ENCODE measurements around the genes PCED1A, PTPRA, SLC4A11, DNAAF9 and MAVS.

DNA sequence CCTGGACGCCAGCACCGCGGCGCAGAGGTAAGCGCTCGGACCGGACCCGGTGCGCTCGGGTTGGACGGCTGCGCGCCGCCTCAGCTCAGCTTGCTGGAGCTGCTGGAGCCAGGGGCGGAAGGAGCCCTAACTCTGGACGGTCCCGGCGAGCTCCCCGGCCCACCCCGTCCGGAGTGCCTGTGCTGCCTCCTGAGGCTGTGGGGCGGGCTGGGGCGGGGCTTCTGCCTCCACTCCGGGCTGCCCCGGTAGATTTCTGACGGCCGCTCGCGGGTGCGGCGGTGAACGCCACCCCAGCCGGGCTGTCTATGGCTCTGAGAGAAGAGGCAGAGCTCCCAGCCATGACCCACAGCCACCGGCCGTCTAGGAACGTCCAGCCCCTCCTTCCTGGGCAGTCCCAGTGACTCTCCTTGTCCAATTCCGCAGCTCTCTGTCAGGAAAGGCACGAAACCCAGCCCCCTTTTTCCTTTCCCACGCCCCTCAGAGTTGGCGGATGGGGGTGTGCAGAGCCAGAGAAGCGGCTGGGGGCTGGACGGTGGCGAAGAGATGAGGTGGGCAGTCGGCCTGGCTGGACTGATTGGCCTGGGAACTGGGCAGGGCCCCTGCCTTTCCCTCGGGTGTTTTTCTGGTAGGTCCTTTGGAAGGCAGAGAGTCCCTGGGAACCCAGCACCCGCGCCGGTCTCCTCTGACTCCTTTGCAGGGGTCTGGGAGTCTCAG lies 1.3 kb downstream of the EBF4 start:
- RRBS = 26% methylated on average over 24 of the region's 48 CpGs

DNA sequence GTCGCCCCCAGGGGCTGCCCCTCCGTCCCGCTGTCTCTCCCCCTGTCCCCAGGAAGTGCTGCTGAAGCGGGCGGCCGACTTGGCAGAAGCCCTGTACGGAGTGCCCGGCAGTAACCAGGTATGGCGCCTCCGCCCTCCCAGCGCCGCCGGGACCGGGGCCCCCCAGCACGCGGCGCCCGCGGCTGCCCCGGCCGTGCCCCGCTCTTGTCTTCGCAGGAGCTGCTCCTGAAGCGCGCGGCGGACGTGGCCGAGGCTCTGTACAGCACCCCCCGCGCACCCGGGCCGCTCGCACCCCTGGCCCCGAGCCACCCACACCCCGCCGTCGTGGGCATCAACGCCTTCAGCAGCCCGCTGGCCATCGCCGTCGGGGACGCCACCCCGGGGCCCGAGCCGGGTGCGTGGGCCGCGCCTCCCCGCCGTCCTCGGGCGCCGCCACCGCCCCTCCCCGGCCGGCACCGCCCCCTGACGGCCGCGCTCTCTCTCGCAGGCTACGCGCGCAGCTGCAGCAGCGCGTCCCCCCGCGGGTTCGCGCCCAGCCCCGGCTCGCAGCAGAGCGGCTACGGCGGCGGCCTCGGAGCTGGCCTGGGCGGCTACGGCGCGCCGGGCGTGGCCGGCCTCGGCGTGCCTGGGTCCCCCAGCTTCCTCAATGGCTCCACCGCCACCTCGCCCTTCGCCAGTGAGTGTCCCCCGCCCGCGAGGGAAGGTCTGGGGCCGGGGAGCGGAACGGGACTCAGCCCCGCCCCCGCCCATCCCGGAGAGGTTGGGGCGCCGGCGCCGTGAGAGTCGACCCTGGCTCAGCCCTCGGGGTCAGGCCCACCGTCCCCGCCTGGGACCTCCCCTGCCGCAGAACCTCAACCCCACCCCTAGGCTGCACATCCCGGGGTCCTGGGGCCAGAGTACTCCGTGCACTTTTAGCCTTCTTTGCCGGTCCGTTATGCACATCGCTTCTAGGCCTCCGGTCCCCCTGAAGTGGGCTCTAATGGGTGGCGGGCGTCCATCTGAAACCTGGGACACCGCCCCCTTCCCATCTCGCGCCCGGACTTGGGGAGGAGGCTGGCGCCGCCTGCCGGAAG lies 48.2 kb downstream of the CPXM1 start:
- RRBS = 4% methylated on average over 83 of the region's 124 CpGs

GRCh38 chr20:2840049-2840904 lies at the start of gene PCED1A:
PCED1A (minus strand) TSS chr20:2840655.
- RRBS = under 1% methylated on average over 12 of the region's 95 CpGs

- RRBS = no CpG with 5 or more reads among the region's 9 CpGs
Measured at GRCh38 chr20:2851932-2852374, 11.4 kb downstream of the VPS16 start.

DNA sequence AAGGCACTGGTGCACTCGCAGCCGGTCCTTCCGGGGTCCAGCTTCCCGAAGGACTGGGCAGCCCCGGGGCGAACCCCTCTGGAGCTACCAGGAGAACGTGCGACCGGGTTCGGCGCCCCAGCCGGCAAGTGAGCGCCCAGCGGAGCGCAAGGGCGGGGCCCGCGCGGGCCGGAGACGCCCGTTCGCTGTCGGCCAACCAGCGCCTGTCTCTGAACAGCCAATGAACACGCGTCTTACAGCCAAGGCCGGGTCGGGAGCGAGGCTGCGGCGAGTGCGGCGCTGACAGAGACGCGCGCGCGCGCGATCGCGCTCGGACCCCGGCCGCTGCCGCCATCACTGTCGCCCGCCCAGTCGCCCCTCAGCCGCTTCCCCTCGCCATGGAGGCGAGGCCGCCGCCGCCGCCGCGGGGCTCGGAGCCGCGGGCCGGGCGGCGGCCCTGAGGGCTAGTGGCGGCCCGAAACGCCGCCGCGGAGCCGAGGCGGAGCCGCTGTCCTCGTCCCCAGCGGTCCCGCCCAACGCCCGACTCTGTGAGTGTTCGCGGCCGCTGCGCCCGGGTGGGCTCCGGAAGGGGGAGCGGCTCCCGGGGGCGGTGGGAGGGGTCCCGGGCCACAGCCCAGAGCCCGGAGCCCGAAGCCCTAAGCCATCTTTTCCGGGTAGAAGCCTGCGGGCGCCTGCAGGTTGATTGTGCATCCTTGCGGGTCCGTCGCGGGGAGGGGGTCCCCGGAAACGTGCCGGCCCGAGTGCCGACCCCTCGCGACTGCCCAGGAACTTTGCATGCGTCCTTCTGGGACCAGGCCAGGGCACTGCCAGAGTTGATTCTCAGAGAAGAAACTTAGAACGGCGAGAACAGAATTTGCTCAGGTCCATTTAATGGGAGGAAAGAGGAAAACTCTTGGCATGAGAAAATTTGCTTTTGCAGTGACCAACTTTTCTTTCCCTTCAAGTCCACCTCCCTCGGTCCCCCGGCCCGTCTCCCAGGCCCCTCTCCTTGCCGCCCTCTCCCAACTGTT lies at the start of gene PTPRA:
TSS of gene PTPRA (plus strand) at position 248 of the 1,010 bp plus-strand sequence.
- RRBS = 1% methylated on average over 57 of the region's 112 CpGs

DNA sequence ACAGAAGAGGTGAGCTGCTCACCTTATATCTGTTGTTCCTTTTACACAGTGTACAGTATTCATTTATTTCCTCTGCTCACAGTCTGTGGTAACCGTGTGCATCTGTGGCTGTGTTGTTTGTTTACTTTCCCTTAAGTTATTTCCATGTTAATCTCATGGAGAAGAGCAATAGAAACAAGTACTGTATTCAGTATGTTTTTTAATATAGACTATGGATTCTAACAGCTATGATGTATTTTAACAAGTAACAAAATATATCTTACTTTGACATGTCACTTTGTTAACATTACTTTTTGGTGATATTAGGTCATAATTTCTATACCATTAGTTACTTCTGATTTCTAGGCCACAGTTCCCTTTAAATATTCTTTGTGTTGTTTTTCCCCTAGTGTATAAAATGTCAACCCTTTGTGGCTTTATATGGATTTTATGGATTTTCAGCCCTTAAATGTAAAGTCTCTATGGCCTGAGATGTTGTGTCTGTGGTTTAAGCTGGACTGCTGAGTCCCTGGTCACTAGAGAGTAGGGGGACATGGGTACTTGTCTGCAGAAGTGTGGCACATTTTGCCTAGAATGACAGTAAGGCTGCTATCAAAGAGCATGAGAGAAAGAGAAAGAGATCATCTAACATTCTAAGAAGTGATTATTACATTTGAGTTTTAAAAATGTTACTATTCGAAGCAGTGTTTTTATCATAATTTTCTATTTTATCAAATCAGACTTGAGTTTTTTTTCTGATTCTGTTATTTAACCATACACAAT lies 68.0 kb upstream of the GNRH2 start:
- RRBS = no CpG with 5 or more reads among the region's 2 CpGs

- RRBS = 2% methylated on average over 26 of the region's 70 CpGs
Measured at GRCh38 chr20:3238505-3239096, 389 bp downstream of the SLC4A11 start.

DNA sequence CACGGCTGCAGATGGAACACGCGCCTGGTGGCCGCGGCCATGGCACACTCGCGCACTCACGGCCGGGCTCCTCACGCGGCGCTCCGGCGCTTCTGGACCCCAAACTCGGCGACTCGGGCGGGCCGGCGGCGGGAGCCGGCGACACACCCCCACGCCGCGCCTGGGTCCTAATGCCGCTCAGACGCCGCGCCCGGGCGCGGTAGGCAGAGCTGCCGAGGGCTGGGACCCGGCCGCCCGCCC lies at the start of gene SLC4A11:
TSS of gene SLC4A11 (minus strand) at position 94 of the 240 bp plus-strand sequence.
- RRBS = 1% methylated on average over 30 of the region's 37 CpGs

DNA sequence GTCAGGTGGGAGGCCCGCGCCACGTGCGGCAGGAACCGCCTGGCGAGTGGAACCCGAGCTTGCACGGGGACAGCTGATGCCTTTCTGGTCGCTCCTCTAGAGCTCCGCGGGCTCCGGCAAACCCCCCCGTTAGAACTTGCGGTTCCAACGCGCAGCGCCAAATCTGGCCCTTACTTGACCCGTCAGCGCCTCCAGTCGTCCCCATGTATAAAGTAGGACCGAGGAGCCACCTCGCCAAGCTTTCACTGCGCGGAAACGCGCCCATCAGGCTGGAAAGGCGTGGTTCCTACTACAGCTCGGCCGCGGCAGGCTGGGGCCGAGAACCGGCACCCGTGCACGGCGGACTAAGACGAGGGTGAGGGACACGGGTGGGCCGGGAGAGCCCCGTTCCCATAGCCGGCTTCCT lies 9.7 kb upstream of the SLC4A11 start:
- RRBS = 32% methylated on average over 15 of the region's 40 CpGs

- RRBS = no CpG with 5 or more reads among the region's 8 CpGs
Measured at GRCh38 chr20:3362106-3362837, 45.2 kb downstream of the DNAAF9 start.

DNA sequence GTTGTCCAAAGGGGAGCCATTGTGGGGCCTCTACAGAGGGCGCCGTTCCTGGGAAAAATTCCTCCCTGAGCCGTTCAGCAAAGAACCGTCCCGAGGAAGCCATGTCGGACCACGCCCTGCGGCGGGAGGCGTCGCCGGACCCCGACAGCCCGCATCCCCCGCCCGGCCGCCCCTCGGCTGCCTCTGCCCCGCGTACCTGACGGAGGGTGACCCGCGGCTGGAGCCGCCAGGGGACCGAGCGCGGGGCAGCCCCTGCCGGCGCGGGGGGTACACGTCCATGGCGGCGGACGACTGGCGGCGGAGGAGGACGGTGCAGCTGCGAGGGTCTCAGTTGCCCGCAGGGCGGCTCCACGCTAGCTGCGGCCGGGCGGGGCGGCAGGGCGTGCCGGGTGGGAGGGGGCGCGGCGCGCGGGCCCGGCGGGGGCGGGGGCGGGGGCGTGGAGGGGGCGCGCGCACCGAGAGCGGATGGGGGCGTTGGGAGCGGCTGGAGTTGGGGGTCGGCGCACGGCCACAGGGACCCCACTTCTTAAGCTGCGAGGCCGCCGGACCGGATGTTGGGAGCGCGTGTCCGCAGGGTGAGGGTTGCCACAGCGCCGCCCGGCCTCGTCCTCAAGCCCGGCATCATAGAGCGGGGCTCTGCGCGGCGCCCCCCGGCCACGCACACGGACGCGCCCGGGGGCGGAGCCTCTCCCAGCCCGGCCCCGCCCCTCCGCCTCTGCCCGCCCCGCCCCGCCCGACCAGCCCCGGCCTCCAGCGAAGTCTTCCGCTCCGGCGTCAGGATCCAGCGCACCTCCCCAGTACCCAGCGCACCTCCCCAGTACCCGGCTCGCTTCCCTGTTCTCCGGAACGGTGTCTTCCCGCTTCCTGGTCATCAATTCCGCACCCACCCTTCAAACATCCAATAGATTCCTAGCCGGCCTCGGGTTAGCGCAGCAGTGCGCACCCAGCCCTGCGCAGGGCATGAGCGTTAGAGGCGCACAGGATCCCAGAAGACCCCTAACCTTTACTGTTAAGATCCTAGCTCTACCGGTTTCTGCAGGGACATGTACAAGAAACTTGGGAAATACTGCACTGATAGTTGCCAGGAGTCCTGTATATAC lies at the start of gene DNAAF9:
TSS of gene DNAAF9 (minus strand) at position 391 of the 1,100 bp plus-strand sequence.
- RRBS = 2% methylated on average over 53 of the region's 118 CpGs

DNA sequence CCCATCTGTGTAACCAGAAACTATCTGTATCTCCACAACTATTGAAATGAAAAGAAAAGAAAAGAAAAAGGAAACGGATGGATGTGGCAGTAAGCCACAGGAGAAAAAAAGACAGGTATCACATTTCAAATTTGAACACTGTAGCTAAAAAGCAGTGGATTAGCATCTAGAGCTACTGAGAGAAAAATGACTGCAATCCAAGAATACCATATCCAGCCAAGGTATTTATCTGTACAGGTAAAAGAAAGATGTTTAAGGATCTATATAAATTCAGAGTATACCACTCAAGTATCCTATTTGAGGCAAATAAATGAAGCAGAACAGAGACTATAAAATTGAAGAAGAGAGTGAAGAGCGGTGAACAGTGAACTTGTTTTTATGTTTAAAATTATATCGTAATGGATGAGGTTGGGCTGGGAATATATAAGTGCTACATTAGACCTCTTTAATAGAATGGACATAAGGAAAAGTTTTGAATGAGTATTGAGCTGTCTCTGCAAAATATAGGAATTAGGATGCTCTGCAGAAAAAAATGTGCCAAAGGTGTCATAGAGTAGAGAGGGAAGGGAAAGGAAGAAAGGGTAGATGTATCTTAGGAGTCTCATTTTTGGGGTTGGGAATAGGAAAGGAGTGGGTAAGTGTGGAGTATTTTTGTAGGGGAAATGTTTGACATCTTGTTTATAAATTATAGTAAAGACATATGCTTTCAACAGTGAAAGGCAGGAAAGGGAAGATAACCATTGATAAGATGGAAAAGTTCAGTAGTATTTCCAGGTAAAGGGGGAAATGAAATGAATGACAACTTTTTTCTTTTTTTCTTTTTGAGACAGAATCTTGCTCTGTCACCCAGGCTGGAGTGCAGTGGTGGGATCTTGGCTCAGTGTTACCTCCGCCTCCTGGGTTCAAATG lies 49.1 kb downstream of the ATRN start:
- RRBS = no CpG with 5 or more reads among the region's 4 CpGs

DNA sequence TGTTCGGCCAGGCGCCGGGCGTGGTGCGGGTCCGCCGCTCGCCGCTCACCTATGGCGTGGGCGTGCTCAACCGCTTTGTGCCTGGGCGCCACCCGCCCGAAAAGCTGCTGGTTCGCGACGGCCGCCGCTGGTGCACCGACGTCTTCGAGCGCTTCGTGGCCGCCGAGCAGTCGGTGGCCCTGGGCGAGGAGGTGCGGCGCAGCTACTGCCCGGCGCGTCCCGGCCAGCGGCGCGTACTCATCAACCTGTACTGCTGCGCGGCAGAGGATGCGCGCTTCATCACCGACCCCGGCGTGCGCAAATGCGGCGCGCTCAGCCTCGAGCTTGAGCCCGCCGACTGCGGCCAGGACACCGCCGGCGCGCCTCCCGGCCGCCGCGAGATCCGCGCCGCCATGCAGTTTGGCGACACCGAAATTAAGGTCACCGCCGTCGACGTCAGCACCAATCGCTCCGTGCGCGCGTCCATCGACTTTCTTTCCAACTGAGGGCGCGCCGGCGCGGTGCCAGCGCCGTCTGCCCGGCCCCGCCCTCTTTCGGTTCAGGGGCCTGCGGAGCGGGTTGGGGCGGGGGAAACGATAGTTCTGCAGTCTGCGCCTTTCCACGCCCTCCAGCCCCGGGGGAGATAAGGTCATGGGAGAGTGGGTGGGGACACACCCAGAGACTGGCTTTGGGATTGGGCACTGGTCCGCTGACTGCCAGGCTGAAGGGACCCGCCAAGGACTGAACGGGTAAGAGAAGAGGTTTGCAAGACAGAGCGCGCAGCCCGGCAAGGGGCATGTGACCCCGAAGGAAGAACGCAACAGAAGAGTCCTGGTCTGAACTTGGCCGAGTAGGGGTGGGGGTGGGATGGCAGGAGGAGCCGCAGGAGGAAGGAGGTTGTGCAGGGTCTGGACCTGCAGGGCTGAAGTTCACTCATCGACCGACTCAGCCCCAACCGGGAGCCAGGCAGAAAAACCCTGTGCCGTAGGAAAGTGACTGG lies 15.6 kb downstream of the ADISSP start:
- RRBS = 70% methylated on average over 29 of the region's 107 CpGs

DNA sequence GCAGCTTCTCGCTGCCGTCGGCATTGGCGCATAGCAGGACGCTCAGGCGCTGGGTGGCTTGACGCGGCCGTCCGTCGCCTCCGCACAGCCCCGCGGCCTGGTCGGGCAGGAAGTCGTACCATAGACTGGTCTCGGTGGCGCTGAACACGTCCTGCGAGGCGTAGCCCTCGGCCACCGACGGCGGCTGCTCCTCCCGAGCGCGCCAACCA lies 870 bp downstream of the CENPB start:
- RRBS = no CpG with 5 or more reads among the region's 28 CpGs

DNA sequence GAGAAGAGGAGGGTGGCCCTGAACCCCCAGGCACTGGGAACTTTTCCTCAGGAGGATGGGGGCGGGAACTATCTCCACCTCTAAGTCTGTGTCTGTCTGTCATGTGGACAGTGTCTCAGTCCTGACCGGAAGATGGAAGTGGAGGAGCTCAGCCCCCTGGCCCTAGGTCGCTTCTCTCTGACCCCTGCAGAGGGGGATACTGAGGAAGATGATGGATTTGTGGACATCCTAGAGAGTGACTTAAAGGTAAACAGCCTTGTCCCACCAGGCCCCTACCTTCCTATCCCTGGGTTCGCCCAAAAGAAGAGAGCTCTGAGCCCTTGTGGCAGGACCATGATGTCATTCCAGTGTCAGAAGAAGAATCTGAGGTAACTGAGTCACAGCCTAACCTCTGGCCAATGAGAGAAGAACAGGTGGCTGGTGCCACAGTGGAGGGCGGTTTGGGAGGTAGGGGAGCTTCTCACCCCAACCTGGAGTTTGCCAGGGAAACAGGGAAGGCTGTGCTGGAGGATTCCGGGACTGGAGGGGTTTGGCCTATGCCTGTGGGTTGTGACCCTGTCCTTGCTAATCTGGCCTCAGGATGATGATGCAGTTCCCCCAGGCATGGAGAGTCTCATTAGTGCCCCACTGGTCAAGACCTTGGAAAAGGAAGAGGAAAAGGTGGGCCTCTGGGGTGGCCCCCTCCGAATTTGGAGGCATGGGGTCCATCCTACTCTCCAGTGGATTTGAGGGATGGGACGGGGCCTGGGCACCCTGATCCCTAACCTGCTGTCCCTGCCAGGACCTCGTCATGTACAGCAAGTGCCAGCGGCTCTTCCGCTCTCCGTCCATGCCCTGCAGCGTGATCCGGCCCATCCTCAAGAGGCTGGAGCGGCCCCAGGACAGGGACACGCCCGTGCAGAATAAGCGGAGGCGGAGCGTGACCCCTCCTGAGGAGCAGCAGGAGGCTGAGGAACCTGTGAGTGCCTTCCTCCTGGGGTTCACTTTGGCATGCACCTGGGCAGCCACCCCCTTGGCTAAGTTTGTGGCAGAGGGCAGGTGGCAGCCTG lies 5.4 kb downstream of the CDC25B start:
- RRBS = no CpG with 5 or more reads among the region's 20 CpGs

GRCh38 chr20:3846766-3847973 lies at the start of gene MAVS:
MAVS (plus strand) TSS chr20:3846834.
- RRBS = 2% methylated on average over 22 of the region's 76 CpGs

GRCh38 chr20:3916568-3917667 lies 27.7 kb downstream of the PANK2 start:
- RRBS = no CpG with 5 or more reads among the region's 9 CpGs

DNA sequence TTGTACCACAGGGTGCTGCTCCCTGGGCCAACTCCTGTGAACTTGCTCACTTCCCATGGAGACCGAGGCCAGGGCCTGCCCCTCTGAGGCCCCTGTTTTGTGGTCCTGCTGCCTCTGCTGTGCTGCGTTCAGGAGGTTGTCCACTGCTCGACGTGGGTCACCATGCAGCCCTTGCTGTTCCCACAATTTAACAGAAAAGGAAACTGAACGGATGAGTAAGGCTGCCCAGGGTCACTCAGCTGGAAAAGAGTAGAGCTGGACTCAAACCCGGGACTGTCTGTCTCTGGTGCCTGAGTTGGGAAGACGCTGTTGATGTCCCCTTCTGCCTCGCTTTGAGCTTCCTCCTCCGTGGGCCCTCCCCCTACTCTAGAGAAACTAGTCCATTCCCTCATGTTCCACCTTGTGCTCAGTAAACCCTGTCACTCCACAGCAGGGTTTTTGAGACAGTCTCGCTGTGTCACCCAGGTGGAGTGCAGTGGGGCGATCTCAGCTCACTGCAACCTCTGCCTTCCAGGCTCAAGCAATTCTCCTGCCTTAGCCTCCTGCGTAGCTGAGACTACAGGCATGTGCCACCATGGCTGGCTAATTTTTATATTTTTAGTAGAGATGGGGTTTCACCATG lies 35.7 kb downstream of the PANK2 start:
- RRBS = no CpG with 5 or more reads among the region's 12 CpGs

DNA sequence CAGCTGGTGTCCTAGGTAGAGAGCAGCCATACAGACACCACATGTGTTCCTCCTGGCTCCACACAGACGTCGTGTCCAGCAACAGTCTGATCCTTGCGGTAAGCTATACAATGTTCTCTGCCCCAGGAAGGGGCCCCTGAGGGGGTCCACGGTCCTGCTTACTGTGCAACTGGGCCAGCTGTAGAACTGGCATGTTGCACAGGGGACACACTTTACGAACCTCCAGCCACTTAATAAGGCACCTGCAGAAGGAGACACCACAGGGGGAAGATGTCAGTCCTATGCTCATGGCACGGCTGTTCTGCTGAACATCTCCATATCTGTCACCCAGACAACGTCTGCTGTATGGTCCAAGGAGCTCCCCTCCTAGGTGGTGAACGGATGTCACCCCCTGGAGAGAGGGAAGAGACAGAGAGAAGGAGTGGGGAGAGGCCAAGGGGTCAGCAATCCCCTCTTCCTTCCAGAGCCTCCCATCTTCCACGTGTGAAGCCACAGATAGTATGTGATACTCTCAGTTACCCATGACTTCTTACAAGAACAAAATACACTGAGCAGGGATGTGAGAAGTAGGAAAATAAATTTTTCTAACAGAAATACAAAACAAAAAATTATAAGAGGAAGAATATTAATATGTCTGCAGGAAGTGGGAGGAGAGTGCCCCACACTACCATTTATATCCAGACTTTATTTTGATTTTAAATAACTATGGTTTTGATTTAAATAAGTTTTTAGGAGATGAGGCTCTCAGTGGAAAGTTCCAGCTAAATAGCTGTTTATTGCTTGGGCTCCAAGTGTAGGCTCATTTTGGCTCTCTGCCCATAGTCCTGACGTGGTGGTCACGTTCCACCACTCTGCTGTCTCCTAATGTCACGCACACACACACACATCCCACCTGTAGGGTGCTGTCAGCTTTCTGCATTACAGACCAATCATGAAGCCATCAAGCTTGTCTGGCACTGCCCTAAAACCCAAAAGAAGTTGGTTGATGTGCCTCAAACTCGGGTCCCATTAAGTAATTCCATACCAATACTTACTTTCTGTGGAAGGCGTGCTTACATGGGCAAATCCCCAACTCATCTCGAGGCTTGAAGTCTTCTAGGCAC lies 45.1 kb downstream of the PANK2 start:
- RRBS = no CpG with 5 or more reads among the region's 15 CpGs

GRCh38 chr20:3981195-3981595 lies 34.2 kb downstream of the RNF24 start:
- RRBS = no CpG with 5 or more reads among the region's 3 CpGs